Metastatic Lung Carcinoma in the Adrenal Gland (tissue), 1 donor: Measurements from ENCODE around the genes PNPLA5, NUP50 and UPK3A.

- PRO-cap = no peak
Measured at GRCh38 chr22:43891432-43892258, at the start of gene PNPLA5. PNPLA5 (minus strand) TSS chr22:43892013.

GRCh38 chr22:43934731-43935165 lies 11.1 kb downstream of the PNPLA3 start:
- PRO-cap = no peak

DNA sequence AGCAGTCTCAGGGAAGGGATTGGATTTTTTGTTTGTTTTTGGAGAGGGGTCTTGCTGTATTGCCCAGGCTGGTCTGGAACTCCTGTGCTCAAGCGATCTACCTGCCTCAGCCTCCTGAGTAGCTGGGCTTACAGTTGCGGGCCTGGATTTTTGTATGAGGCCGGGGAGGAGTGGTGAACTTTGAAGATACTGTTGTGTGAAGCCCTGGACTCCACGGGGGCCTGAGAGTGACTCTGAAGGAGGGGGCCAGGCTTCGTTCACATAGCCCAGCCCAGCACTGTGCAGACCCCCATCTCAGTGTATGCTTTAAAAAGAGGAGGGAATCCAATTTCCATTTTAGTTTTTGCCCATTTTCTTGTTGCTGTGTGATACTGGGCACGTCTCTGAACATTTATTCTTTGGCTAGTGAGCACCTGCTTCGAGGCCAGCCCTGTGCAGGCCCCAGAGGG lies 13.7 kb downstream of the SAMM50 start:
- PRO-cap = no peak

GRCh38 chr22:44083519-44083822 lies 59.4 kb downstream of the PARVB start:
- PRO-cap = no peak

DNA sequence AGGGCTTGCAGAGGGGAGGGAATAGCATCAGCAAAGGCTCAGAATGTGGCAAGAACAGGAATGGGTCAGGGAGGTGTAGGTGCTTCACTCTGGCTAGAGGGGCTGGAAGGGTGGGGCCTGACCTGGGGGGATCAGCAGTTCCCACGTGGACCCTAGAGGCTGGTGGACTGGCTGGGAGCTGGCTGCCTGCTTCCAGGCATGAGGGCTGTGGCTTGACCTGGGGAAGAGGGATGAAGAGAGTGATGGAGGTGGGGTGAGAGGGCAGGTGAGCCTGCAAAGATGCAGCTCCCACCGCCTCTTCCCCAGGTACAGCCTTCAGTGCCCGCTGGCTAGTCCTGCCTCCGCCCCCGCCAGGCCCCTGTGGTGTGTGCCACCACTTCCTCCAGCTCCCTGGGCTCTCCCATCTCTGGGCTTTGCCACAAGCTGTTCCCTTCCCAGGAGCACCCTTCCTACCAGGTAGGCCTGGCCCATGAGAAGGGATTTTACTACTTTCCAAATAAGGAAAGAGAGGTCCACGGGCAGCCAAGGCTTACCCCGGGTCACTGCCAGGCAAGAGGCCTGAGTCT lies 19.1 kb downstream of the PARVG start:
- PRO-cap = no peak

DNA sequence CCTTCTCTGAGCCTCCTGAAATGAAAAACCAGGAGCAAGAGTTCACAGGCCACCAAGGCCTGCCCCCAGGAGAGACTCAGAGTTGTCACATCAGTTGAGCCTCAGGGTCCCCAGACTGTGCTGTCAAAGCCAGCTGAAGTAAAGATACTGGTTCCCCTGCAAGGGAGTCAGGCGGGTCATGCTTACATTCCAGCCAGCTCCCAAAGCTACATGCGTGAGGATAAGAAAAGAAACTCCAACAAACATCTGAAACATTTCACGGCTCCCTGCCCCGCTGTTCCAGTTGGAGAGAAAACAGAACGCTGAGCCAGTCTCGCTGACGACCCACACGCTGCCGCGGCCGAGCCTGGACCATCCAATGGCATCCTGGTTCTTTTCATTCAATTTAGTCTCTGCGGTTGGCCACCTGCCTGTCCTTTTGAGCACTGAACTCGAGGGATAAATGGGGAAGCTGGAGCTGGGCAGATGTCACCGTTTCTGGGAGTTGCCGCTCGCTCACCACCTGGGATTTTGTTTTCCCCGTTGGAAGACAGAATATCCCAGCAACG lies 45.1 kb upstream of the SHISAL1 start:
- PRO-cap = no peak

- PRO-cap = no peak
Measured at GRCh38 chr22:44595655-44596649, 97.9 kb upstream of the RTL6 start.

DNA sequence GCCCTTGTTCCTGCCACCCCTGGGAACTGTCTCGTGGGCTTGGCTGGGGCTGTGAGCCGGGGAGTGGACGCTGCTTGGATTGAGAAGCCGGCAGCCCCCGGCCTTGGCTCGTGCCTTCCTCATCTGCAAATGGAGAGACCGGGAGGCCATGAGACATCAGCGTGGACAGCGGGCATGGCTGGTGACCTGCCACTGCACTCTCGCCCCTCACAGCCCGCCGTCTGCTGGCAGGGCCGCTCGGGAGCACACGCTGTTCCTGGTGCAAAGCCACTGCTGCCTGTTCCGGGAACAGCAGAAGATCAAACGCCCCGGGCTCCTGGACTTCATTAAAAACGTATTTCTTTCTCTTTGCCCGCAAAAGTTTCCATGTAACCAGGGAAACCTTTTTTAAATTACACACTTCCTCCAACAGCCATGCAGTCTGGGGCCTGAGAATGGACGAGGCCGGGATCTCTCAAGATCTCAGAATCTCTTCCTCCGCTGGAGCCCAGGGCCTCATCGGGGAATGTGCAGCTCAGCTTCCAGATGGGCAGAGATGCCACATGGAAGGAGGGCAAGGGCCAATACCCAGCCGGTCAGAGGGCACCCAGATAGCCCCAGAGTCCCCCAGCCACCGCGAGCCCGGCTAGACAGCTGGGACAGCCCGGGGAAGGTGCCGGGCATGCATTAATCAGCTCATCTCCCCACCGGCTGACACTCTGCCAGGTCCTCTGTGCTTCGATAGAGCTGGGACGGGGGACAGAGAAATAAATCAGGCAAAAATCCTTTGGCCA lies 62.9 kb upstream of the PRR5 start:
- PRO-cap = no peak

DNA sequence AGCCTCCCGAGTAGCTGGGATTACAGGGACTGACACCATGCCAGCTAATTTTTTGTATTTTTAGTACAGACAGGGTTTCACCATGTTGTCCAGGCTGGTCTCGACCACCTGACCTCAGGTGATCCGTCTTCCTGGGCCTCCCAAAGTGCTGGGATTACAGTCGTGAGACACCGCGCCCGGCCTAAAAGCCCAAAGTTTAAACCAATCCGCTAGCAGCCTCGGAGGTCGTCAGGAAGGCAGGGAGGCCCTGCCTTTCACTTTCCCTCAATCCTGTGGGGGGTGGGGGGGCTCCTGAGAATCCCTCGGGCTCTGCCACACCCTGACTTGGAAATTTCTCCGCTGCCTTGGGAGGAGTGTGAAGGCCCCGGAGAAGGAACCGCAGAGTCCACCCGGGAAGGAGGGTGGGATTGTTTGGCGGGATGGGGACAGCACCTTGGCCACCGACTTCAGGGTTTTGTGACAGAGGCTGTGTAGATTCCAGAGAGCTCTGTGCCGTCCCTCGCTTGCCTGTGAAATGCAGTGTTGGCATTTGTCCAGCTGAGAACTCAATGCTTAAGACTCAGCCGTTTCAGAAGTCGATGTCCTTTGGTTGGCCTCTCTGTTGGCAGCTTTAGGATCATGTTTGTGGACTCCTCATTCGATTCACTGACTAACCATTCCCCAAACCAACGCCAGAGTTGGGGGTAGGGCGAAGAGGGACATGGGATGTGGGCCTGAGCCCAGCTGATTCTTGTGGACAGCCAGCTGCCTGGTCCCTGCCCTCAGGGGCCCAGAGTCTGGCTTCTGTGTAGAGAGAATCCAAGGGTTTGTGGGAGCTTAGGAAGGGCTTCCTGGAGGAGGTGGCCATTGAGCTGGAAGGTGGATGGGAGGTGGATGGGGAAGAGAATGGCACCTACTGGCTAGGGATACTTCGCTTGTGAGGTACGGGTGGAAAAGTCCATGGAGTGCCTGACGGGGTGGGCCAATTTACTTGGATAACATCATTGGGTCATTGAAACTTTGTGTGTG lies 1.3 kb downstream of the ARHGAP8 start:
- PRO-cap = no peak

DNA sequence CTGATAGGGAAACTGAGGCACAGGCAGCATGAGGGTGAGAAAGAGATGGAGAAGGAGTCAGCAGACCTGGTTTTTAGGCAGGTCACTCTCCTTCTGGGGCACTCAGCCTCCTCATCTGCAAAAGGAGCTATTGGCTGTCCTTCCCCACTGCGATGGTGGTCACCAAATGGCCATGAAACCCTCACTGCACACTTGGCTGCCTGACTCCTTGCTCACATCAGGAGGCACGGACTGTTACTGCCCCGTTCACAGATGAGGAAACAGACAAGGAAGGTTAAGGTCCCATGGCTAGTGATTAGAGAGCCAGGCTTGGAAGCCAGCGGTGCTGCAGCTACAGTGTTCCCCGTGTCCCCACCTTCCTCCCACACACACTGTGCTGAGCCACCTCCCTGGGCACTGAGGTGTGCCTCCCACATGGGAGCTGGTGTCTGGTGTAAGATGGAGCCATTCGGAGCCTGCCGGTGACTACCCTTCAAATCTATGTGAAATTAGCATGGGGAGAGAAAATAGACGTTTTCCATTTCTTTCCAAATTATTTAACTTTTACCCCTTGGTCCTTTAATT lies 2.6 kb downstream of the ARHGAP8 start:
- PRO-cap = no peak

GRCh38 chr22:45159672-45160161 lies 4.0 kb upstream of the NUP50 start:
- PRO-cap = no peak

- PRO-cap = bidirectional peak, plus-strand start at chr22:45163941, minus-strand start at chr22:45163714
Measured at GRCh38 chr22:45163463-45164479, at the start of gene NUP50. NUP50 (plus strand) TSS chr22:45163925.

- PRO-cap = no peak
Measured at GRCh38 chr22:45164480-45165166, 898 bp downstream of the NUP50 start.

DNA sequence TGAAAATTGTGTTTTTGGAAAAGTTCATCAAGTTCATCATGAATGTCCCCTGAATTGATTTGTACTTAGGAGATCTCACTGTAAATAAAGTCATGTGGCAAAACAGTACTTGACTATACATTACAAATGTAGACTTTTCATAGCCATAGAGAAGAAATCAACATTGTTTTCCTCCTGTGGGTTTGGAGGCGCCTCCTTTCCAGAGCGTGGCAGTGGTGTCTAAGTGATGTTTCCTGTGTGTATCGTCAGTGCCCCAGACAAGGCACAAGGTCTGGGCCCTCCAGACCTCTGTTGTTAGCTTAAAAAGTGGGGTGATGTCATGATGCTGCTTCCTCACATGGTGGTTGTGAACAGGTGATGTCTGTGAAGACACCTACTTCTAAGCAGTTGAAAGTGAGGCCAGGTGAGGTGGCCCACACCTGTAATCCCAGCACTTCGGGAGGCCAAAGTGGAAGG lies 15.5 kb downstream of the NUP50 start:
- PRO-cap = no peak

- PRO-cap = no peak
Measured at GRCh38 chr22:45196450-45197257, 32.9 kb downstream of the NUP50 start.

GRCh38 chr22:45213421-45213674 lies 27.3 kb downstream of the KIAA0930 start:
- PRO-cap = no peak

GRCh38 chr22:45225717-45226388 lies 14.8 kb downstream of the KIAA0930 start:
- PRO-cap = no peak

DNA sequence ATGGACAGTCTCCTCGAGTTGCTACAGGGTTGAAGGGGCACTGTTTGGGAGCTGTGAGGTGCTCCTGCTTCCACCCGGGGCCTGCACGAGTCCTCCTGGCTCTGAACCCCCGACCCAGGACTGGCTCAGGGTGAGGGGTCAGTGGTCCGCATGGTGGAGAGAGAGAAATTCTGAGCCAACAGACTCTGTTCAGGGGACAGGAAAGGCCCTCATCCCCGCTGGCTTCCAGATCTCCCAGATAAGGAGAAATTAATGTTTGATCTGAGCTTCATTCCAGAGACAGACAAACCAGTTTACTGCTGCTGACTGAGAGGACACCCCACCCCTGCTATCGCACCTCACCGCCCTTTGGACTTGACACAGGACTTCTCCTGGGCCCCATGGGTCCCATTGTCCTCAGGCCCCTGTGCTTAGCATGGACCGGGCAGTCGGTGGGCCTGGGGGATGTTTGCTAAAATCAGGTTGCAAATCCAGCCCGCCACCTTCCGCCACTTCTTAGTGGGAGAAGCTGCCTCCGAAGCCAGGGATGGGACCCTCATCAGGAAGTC lies 11.3 kb upstream of the UPK3A start:
- PRO-cap = no peak

DNA sequence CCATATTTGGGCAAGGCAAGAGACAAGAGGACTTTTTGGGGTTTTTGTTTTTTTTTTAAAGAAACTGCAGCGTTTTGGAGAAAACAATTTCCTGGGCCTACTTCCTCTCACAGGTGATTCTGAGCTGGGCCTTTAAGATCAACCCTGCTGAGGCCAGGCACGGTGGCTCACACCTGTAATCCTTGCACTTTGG lies 4.7 kb upstream of the UPK3A start:
- PRO-cap = no peak

DNA sequence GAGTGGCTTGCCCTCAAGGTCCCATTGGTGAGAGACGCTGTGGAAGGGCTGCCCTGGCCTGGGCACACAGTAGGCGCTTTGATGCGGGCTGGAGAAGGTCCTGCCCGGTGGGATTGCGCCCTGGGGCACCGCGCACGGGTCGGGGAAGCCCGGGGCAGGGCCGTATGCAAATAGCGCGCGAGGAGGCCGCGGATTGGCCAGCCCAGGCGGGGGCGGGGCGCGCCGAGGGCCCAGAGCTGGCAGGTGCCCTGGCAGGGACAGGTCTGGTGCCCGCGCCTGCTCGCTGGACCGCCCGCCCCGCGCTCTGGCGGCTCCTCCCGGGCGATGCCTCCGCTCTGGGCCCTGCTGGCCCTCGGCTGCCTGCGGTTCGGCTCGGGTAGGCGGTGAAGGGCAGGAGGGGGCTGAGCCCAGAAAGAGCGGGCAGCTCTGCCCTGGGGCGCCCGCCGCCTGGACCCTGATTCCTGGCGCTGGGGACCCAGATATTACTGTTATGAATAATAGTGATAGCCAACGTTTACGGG lies at the start of gene UPK3A:
Gene UPK3A, plus strand, starts transcription at position 260 of the 521 bp plus-strand sequence.
- PRO-cap = bidirectional peak, plus-strand start at position 233 of the sequence, minus-strand start at position 141 of the sequence